H9 (cell line): ENCODE data around the gene MNX1.

GRCh38 chr7:155299087-155299952, 1.6 kb downstream of the INSIG1 start:
- PRO-cap = bidirectional peak, plus-strand start at chr7:155299143, minus-strand start at chr7:155298980

- PRO-cap = no peak
These were observed 6.7 kb downstream of the INSIG1 start for GRCh38 chr7:155304416-155304837.

- PRO-cap = no peak
These were observed 14.6 kb downstream of the INSIG1 start for GRCh38 chr7:155311888-155312986.

GRCh38 chr7:155333815-155334107, 36.1 kb downstream of the INSIG1 start:
- PRO-cap = no peak

DNA sequence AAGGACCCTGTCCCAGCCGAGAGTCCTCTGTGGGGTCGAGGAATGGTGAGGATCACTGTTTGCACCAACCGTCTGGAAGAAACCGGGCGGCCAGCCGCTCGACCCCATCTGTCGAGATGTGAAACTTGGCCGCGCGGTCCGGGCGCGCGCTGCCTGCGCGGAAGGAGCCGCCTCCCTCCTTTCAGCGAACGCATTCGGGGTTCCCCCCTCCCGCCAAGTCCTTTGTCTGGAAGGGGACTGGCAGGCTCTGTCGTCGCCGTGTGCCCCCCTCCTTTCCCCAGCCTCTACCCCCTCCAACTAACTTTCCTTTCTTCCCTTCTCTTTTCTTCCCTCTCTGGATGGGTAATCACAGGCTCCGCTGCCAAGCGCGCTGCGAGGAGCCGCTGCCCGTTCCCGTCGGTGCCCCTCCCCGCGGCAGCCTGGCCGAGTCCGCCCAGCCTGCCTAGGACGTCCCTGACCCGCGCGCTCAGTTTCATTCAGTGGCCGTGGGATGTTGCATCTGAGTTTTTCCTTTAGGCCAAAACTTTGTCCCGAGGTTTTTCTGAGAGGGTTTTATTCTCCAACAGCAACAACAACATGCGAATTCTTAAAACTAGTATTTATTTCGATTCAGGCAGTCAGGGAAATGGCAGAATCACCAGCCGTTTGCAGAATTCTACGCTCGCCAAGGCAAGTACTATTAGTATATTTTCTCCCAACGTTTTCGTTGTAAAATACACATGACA, 10.5 kb downstream of the EN2 start:
- PRO-cap = no peak

DNA sequence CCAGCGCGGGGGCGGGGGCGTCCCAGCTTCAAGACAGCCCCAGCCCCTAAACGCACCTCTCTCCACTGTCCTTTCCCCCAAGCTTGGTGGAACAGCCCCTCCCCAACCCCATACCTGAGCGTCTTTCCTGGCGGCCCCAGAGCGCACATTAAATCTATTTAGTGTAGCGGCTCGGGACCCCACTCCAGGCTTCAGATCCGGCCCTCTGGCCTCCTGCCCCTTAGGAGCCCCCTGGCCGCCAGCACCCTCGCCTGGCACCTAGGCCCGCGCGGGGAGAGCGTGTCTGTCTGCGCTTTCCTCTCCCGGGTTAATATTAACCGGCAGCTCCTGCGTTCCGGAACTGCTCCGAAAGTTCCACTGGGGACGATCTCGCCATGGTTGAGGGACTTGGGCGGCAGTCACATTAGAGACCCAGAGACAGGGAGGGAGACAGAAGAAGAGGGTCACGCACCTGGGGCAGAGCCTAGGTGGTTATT, 3.3 kb downstream of the SHH start:
- PRO-cap = no peak

DNA sequence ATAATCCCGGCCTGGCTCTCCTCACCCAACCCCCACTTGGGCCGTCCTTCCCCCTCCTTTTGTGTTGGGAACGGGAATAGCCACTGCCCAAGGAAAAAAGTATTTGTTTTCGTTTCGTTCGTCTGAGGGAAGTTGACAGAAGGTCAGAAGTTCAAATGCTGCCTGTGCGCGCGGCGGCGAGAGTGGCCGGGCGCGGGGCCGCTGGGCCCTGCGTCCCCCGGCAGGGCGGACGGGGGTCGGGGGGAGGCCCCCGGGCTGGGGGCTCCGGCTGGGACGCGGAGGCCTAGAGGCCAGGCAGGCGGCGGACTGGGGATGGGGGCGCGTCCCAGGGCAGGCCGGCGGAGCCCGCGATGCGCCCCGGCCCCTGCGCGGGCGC, 2.7 kb downstream of the SHH start:
- PRO-cap = no peak

DNA sequence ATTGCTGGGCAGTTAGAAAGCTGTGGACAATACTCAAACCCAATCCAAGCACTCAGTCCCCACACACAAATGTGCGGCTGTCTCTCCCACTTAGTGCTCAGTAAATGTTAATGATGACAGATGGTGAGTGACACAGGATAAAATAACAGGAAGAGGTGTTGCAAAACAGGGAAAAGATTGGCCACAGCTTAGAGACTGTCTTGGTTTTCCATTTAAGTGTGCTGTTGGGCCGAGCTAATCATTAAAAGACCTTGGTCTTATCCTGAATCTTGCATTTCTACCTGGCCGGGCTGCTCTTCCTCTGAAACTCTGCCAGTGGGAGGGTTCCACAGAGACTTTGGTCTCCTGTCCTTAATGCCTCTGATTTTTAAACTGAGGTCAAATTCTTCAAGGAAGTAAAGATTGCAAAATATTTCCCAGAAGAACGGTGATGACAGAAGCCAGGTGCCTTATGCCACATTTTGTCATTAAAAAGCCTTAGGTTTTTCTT, 113.1 kb upstream of the RNF32 start:
- PRO-cap = no peak

DNA sequence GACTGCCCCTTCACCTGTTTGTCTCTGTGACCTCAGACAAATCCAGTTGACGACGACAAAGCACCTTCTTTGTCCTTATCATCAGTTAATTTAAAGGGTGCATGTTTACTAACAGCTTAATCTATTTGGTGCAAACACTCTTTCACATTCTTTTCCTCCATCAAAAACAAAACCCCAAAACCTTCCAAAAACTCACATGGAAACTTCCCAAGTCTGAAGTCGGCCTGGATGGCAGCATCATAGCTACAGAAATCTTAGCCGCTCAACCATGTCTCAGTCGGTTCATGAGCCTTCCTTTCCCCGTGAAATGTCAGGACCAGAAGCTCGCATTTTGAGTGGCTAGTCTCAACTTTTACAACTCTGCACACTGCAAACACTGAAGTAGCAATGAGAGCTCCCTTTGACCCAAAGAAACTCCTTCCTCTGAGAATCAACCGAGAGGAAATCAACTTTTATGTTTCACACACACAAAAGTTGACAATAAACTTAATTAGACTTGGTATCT, 37.7 kb upstream of the RNF32 start:
- PRO-cap = no peak

DNA sequence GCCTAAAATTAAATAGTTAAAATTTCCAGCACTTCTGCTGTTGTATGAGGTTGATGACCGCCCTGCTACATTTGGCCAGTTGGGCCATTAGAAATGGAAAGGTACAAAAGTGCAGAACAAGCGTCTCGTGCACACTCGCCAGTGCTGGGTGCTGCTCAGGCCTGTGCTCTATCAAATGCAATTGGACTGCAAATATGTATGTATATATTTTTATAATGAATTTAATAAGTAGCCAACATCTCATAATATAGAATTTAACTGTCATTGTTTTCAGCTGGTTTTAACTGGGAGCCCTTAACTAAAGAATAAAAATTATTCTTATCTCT, 34.4 kb upstream of the RNF32 start:
- PRO-cap = no peak

- PRO-cap = no peak
These were observed 31.6 kb upstream of the RNF32 start for GRCh38 chr7:156608791-156609552.

DNA sequence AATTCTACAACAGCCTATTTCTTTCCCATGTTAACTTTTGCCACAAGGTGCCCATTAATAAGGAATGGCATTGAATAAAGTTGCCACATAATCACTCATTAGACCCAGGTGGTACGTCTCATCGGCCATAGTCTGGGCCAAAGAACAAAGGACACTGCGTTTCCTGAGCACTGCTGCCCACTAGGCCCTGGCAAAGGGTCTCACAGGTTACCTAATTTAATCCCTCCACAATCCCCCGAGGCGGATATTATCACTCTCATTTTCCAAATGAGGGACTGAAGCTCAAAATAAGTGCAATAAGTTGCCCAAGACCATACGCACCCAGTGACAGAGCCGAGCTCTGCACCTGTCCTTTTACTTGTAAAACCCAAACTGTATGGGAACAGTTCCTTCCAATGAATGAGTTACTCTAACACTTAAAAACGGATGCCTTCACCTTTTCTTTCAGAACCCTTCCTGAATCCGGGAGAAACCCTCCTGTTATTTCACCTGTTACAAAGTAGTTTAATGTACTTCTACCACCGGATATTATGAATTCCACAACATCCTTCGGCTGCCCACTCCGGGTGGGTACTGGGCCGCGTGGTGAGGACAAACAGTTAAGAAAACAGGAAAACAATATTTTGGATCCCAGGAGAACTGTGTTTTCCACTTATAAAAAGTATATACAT, 25.0 kb upstream of the RNF32 start:
- PRO-cap = no peak

- PRO-cap = unidirectional peak, plus-strand start at chr7:156640126
These were observed 833 bp upstream of the RNF32 start for GRCh38 chr7:156639529-156640353.

- PRO-cap = no peak
These were observed 18.7 kb downstream of the RNF32 start for GRCh38 chr7:156658996-156659900.

- PRO-cap = no peak
These were observed 31.1 kb downstream of the LMBR1 start for GRCh38 chr7:156861784-156862302.

- PRO-cap = no peak
These were observed 11.1 kb downstream of the MNX1 start for GRCh38 chr7:156999074-157000032.

DNA sequence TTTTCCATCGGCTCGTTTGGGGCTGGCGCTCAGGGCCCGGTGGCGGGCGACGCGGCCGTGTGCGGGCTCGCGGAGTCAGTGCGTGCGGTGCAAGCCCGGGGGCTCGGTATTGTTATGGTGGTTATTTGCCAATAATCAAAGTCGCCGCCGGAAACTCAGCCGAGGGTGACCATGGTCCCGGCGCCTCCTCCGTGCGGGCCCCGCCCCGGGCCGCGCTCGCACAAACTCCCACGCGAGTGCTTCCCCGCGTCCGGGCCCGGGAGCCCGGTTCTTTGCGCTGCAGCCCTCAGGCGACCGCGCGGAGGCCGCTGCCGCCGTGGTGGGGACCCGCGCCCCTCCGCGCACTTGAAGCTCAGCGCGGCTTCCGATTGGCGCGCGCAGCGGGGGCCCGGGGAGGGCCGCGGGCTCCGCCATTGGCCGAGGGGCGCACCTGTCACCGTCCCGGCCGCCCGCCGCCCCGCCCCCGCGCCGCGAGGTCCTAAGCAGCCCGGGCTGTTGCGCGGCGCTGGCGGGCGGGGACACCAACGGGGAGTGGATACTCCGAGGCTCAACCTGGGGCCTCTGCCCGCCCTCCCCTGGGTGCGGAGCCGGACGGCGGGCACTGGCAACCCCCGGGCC, at the start of gene MNX1:
MNX1 (minus strand) TSS at position 321 of the 618 bp plus-strand sequence.
- PRO-cap = bidirectional peak, plus-strand start at position 481 of the sequence, minus-strand start at position 310 of the sequence

- PRO-cap = no peak
These were observed 53.4 kb downstream of the UBE3C start for GRCh38 chr7:157192090-157192629.

DNA sequence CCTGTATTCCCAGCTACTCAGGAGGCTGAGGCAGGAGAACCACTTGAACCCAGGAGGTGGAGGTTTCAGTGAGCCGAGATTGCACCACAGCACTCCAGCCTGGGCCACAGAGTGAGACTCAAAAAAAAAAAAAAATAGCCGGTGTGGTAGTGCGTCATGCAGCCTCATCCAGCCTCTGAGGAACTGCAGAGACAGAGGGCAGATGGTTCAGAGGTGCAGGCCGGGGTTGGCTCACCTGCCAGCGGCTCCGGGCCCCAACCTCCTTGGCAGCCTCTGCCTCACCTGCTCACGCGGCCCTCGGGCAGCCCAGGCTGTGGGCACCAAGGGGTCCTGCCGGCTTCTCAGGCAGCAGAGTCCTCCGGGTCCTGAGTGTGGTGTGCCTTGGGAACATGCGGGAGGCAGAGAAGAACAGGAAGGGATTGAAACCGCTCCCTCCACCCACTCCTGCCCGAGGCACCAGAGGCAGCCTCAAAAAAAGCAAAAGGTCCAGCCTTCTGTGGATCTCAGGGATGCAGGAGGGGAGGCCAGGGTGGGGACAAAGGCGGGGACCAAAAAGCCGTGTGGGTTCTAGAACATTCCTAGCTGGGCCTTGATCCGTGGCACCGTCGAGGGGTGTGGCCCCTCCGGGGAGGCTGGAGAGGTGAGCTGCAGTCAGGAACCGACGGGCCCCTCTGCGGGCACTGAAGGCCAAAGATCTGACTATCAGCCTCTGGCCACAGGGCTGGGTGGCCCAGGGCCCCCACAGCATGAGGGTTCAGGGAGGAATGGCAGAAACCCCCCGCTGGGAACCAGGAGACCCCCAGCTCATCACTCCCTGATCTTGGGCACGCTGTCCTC, 55.4 kb upstream of the DNAJB6 start:
- PRO-cap = no peak

- PRO-cap = no peak
These were observed 50.7 kb upstream of the DNAJB6 start for GRCh38 chr7:157286234-157286463.